Fibroblast of the aortic adventitia (primary cell): ENCODE results near the gene SCOC.

GRCh38 chr4:137532869-137533238 lies 560 bp upstream of the PCDH18 start:
- CAGE, long polyA plus RNA, result no peak

GRCh38 chr4:138181233-138181529 lies 61.0 kb downstream of the SLC7A11 start:
- CAGE, long polyA plus RNA, result no peak

GRCh38 chr4:138241390-138241672 lies 818 bp downstream of the SLC7A11 start:
- CAGE, long polyA plus RNA, result no peak

GRCh38 chr4:138255892-138256272 lies 13.7 kb upstream of the SLC7A11 start:
- CAGE, long polyA plus RNA, result no peak

DNA sequence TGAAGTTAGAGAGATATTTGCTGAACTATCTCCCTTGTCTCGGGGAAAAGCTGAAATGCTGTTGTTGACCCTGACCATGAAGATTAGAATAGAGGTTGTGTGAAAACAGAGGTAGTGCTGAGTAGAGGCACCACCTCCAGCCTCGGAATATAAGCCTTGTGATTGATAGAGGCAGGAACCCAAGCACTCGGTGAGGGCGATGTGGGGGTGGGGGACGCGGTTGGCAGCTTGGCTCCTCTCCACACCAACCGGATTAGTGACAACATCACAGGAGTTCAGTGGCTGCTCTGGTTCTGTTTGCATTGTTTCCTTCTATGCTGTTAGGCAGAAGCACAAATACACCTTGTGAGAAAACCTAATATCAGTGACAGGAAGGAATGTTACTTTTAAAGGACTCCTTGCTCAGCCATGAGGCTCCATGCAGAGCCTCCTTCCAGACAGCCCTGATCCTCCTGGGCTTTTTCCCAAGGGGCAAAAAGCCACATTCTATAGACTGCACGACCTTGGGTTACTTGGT lies 150.6 kb upstream of the NOCT start:
- CAGE, long polyA plus RNA, result no peak

DNA sequence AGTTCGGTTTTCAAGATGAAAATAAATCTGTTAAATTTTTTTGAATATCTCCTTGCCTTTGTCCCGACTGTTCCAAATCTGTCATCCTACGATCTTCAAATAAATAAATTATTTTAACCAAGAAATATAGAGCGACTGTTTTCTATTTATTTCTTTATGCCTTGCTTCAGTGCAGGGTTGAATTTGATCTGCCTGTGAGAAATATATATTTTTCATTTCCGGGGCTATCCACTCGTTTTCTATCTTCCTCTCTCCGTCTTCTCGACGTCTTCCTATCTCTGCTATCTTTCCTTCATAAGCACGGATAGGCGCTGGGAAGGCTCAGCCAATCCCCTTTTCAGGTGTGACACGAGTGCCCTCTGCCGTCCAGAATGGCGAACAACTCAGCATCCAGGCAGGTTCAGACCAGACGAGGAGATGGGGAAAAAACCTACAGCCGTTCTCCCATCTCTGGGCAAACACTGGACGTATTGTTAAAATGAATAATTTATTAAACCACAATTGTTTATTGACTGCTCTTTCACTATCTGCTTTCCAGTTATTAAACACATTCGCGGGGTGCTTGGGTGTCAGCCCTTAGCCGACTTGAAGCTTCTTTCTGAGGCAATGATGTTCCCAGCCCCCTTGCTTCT lies 96.5 kb upstream of the NOCT start:
- CAGE, long polyA plus RNA, result no peak

DNA sequence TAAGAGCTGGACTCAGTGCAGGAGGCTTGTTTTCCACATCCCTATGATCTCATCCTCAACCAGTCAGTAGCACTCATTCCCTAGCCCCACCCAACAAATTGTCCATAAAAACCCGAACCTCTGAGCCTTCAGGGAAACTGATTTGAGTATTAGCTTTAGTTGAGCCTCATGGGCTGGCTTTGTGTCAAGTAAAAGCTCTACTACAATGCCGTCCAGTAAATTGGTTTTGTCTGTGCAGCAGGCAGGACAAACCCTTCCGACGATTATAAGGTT lies 7.8 kb upstream of the NOCT start:
- CAGE, long polyA plus RNA, result no peak

GRCh38 chr4:139278759-139279778 lies 956 bp downstream of the MGARP start:
- CAGE, long polyA plus RNA, result no peak

GRCh38 chr4:139400033-139401273 lies 53.5 kb upstream of the RAB33B start:
- CAGE, long polyA plus RNA, result no peak

DNA sequence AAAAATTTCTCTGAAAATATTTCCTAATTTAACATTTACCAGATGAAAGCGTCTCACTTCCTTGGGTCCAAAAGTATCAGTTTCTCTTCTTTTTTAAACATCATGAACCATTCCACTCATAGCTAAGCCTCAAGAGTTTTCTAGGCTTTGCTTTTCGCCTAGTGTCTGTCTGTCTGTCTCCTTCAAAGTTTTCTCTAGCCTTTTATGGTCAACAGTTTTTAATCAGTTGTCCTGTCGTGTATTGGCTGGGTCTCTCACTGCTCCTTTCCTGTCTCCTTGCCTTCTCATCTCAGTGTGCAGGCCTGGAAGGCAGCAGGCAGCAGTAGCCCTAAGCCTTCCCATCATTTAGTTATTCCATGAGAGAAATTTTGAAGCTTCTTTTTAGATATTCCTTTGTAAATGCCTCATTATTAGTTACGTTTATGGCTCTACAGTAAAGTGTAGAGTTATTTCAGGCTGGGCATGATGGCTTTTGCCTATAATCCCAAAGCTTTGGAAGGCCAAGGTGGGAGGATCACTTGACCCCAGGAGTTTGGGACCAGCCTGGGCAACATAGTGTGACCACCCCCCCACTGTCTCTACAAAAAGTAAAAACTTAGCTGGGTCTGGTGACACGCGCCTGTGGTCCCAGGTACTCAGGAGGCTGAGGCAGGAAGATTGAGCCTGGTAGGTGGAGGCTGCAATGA lies 9.8 kb downstream of the RAB33B start:
- CAGE, long polyA plus RNA, result no peak

- CAGE, long polyA plus RNA, result no peak
Observed at GRCh38 chr4:139471243-139471518, 17.3 kb downstream of the RAB33B start.

DNA sequence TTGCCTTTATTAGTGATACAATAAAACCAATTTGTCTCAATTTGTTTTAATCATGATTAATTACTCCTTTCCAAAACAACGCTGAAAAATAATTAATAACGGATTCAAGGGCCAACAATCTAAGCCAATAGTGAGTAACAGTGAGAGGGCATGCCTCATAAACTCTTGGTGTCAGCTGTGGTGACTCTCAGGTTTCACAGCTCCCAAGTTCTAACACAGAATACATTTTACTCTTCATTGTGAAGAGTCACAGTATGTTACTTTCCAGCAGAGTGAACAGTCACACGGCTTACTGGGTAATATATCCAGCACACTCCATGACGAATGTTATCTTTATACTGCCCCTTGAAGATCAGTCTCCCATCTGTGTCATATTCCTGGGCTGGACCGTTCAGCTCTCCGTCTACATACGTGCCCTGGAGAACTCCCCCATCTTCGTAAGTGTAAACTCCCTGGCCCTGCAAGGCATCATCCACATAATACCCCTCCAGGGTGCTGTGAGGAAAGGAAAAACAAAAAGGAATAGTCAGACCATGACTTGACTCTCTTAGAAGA lies 23.1 kb downstream of the SETD7 start:
- CAGE, long polyA plus RNA, result no peak

DNA sequence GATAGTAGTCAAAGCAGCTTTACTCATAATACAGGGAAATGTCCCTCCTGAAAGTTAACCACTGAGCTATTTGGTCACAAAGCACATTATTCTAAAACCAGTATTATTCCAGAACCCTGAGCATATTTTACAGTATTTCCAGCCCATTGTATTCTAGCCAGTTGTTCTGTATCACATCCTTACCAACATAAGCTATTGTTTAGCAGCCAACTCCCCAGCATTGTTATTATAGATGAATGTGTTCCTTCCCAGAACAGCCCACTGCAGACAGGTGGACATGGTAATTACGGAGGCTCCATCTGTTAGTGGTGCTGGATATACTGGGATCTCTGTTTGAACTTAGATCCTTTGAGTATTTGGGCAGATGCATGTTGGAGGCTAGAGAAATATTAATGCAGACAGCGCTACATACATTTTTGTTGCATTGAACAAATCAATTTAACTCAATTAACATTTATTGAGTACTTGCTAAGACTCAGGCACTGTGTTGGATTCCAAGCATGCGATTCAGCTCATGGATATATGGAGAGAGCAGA lies 126.1 kb downstream of the MGST2 start:
- CAGE, long polyA plus RNA, result no peak

DNA sequence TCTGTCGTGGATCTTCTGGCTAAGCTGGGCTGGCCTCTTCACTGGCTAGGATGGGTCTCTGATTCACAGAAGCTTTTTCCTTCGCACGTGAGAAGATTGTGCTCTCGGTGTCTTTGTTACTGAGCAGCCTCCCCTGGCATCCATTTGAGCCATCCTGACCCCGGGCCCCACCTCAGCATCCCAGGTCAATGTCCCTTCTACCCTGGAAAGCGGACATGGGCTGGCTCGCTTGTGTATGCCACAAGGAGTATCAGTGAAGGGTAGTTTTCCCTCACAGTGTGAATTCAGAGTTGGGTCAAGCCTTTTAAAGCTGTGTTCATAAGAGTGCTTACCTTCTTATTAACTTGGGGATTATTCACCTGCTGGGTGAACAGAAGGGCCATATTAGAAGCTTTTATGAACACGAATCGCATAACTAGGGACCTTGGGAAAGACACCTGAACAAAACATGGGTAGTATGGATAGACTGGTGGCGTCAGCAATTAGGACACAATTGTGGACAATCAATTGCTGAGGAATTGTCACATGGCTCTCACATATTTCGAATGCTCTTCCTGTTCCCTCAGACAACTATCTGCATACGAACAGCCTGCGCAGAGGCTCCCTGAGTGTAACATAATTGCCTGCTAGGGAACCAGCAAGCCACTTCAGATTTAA lies 160.6 kb downstream of the MGST2 start:
- CAGE, long polyA plus RNA, result no peak

- CAGE, long polyA plus RNA, result no peak
Observed at GRCh38 chr4:139956332-139956960, 197.5 kb downstream of the MAML3 start.

DNA sequence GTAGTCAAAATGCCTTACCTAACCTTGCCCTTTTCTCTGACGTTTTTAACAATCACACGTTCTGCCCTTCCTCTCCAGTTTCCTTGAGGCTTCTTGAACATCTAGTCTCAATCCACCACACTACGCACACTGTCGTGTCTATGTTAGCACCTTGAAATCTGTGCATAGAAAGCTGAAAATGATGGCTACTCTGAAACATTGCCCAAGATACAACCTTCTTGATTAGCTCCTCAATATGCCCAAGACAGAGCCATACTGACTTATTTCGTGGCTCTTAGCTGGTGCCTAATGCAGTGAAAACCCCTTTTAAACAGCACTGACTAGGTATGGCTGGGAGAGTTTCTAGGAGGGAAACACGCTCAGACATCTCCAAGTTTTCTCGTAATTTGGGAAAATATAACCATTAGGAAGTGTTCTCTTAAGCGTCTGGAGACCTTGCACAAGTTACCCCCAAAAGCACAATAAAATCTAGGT lies 29.8 kb downstream of the MAML3 start:
- CAGE, long polyA plus RNA, result no peak

- CAGE, long polyA plus RNA, result no peak
Observed at GRCh38 chr4:140150644-140151431, 3.1 kb downstream of the MAML3 start.

GRCh38 chr4:140242626-140243214 lies 88.7 kb upstream of the MAML3 start:
- CAGE, long polyA plus RNA, result no peak

DNA sequence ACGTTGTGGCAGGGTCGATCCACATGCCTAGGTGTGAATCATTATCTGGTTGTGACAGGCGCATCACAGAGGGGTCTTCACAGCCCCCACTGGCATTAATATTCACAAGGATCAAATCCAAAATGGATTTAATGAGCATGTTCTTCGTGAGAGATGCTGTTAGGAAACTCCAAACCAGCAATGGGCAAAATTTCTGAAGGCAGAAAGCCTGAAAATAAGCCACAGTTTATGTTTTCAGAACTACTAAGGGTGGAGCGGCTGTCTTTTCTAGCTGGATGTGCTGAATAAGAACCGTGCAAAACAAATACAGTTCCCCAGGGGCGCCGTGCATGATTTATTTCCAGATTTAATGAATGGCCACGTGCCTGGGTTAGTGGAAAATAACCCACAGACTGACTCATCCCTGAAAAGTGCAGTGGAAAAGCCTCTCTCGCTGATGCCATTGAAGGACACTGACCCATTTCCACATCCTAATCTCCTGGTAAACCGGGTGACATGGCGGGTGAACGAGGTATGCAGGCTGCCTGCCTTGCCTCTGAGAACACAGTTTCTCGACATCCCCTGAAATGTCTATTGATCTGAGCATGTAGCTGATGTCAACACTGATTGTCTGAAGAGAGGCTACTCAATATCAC lies 77.2 kb upstream of the SCOC start:
- CAGE, long polyA plus RNA, result no peak

DNA sequence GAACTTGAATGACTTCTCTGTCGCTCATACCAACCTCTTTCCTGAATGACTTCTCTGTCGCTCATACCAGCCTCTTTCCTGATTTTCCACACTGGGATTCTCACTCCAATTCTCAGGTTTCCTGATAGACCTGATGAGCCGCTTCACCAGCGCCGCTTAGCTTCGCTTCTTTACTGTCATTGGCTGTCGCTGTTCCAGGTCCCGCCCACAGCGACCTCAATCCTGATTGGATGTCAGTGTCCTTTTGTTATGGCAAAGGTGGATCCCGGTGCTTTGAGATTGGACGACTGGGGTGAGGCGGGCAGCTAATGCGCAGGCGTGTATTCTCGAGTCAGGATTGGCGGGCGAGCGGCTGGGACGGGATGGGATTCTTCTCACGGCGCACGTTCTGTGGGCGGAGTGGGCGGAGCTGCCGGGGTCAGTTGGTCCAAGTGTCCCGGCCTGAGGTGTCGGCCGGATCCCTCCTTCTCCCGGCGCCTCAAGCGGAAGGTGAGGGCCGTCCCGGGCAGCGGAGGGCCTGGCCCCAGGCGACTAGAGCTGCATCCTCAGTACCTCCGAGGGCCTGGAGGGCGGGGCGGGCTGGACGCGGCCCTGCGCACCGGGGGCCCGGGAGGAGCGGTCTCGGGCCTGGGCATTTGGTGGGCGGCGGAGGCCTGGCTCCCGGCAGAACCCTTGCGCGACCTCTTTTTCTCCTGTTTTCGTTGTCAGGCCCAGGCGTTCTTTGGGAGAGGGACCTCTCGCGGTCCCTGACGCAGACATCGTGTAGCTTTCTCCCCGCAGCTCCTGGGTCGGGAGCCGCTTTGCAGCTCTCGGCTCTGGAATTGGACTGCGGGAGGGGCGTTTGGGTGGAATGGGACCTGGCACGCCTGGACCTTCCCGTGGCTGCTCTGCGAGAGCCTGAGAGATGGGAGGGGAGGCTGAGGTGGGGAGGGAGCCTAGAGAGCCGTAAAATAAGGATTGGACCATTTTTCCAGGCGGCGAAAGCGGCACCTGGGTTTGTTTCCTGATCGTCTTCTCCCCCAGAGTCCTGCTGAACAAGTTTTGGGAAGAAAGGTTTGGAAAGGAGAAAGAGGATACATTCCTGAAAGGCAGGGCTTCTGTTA lies at the start of gene SCOC:
Gene SCOC, plus strand, starts transcription at position 418 of the 1,103 bp plus-strand sequence.
- CAGE, long polyA plus RNA, result no peak